ENCODE measurements around a stretch of chr20.

GRCh38 chr20:52945220-52945831 lies 26.8 kb upstream of the TSHZ2 start:
- RRBS = no CpG with 5 or more reads among the region's 3 CpGs

- RRBS = no CpG with 5 or more reads among the region's 9 CpGs
These were observed 1.5 kb downstream of the TSHZ2 start for GRCh38 chr20:52973571-52974094.

GRCh38 chr20:53081157-53081668 lies 109.1 kb downstream of the TSHZ2 start:
- RRBS = no CpG with 5 or more reads among the region's 6 CpGs

DNA sequence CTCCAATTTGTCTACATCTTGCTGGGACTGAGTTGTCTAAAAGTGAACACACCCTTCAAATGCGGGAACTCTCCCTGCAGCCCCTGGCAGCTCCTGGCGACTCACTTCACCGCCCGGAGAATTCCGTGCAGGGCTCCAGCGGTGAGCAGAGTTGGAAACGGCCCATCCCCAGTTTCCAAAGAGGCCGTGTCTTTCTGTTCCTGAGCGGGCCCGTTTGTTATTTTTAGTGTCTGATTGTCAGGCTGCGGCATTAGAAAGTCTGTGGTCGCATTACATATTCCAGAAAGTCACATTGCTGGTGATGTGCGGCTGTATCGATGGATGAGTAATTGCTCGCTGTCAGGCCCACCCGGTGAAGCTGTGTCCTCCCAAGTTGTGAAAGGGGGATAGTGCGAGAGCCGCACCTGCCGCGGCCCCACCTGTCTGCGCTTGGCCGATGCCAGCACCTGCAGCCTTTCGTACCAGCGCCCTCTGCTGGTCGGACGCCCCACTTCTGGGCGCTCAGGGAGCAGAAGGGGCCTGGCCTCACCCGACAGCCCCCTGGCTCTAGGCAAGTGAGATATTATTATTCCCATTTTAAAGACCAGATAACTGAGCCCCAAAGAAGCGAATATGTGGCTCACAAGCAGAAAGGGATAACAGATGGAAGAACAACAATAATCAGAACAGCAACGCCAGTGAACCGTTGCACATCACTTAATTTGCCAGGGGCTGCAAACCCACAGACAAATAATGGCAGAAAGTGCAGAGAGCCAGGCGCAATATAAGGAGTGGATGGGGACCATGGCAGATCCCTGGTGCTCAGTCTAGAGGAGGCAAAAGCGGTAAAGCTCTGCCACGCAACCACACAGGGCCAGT lies 244.9 kb downstream of the TSHZ2 start:
- RRBS = no CpG with 5 or more reads among the region's 34 CpGs

GRCh38 chr20:53371906-53372615 lies 221.6 kb downstream of the ZNF217 start:
- RRBS = no CpG with 5 or more reads among the region's 12 CpGs

DNA sequence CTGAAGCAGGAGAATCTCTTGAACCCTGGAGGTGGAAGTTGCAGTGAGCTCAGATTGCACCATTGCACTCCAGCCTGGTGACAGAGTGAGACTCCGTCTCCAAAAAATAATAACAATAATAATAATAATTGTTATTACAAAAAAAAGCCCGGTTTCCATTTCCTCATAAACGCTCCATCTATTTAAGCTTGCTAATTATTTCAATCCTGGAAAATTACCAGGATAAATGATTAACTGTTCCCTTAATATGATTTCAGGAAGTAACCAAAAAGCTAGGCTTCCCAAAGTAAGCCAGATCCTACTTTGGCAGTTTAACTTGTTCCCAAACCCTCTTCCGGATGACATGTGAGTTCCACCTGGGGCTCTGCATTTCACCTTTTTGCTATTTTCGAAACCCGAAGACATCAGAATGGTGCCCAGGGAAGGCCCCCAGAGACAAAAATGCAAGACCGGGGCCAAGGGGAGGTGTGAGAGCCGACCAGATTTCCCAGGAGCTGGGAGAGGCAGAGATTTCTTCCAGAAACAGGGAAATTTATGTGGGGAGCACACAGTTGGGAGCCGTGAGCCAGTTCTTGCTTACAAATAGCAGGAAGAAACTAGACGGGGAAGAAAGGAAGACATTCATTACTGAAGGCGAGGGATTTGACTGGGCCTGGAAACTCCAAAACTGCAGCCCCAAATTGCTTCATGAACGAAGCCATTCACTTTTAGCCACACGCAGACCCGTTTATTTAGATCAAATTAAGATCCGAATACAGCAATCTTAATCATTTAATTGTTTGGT lies 209.8 kb downstream of the ZNF217 start:
- RRBS = 29% methylated on average over 2 of the region's 15 CpGs

- RRBS = 9% methylated on average over 3 of the region's 10 CpGs
These were observed 149.3 kb downstream of the ZNF217 start for GRCh38 chr20:53444299-53444814.

- RRBS = 88% methylated on average over 8 of the region's 23 CpGs
These were observed 17.5 kb downstream of the ZNF217 start for GRCh38 chr20:53575968-53576671.

- RRBS = 1% methylated on average over 5 of the region's 68 CpGs
These were observed 854 bp downstream of the ZNF217 start for GRCh38 chr20:53592530-53593439.

- RRBS = no CpG with 5 or more reads among the region's 10 CpGs
These were observed 15.9 kb upstream of the ZNF217 start for GRCh38 chr20:53609397-53610149.

GRCh38 chr20:53735404-53736795 lies 142.3 kb upstream of the ZNF217 start:
- RRBS = no CpG with 5 or more reads among the region's 14 CpGs

- RRBS = no CpG with 5 or more reads among the region's 8 CpGs
These were observed 230.8 kb downstream of the BCAS1 start for GRCh38 chr20:53839368-53840147.

GRCh38 chr20:53884723-53884967 lies 185.7 kb downstream of the BCAS1 start:
- RRBS = no CpG with 5 or more reads among the region's 2 CpGs

GRCh38 chr20:53940964-53941554 lies 129.3 kb downstream of the BCAS1 start:
- RRBS = no CpG with 5 or more reads among the region's 6 CpGs

DNA sequence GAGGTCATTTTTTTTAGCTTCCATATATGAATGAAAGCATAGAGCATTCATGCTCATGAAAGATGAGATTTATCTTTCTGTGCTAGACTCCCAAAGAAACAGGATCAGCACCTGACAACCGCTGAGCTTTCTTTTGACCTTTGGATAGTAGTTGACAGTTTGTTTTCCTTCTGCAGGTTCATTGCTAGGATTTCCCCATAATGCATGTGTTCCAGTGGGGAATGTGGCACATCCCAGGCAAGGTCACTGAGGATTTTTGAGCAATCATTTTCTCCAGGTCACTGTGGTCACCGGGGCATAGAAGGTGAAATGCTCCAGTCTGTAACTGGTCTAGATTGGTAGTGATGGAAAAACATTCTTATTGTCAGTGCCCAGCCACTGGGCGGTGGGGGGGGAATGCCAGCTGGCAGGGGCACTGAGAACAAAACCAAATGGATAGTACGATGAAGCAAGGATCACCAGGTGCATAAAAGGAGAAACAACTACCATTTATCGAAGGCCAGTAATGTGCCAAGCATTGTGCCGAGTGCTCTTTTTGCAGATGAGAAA lies 33.7 kb upstream of the BCAS1 start:
- RRBS = no CpG with 5 or more reads among the region's 6 CpGs

- RRBS = no CpG with 5 or more reads among the region's 12 CpGs
These were observed 50.2 kb downstream of the CYP24A1 start for GRCh38 chr20:54123288-54124339.

DNA sequence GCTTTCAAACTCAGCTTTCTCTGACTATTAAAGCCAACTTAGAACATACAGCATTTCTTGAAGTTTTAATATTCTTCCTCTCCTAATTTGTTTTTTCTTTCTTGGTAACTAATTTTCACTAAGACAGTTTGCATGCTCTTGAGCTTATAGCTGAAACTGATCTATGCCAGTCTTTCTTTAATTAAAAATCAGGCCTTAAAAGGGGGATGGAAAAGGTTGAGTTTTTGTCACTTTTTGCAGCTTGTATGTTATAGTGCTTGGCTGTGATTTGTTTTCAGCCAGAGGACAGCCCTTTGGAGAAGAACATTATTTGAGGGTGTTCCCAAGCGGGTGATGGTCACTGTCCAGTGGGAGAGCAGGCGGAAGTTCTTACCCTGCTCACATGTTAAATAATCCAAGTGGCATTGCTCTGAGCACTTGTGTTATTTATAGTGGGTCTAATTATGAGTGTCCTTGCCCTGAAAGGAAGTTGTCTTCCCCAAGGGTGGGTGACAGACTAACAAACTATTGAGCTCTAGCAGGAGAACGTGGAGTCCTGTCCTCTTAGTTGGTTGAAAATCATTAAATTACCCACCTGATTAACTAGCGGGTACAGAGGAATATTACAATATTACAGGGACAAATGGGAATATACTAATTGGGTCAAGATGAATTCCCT lies 49.4 kb downstream of the DOK5 start:
- RRBS = no CpG with 5 or more reads among the region's 4 CpGs

DNA sequence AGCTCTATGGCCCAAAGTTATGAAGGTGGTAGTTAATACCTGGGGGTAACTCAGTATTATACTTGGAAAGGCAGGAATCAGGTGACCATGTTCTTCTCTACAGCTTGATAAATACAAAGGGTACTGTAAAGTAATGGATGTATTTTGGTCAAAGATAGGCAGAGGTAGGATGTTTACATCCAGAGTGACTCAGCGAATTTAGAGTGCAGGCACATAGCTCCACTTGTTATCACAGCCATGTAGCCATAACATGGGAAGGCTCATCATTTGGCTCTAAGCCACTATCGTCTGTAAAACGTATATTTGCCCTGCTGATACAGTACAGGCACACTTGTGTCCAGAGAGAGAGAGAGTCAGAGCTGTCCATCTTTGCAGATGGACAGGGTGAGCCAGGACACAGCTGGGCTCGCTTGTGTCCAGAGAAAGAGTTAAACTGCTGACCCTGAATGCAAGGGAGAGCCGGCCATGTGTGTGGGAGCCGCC lies 618.9 kb downstream of the DOK5 start:
- RRBS = no CpG with 5 or more reads among the region's 6 CpGs

- RRBS = no CpG with 5 or more reads among the region's 2 CpGs
These were observed 326.4 kb downstream of the CBLN4 start for GRCh38 chr20:55678959-55679288.

GRCh38 chr20:56477496-56477969 lies 9.1 kb downstream of the RTF2 start:
- RRBS = no CpG with 5 or more reads among the region's 6 CpGs

Data from aortic smooth muscle cell (primary cell).